AG04450 (cell line): ENCODE measurements around a stretch of chr1.

DNA sequence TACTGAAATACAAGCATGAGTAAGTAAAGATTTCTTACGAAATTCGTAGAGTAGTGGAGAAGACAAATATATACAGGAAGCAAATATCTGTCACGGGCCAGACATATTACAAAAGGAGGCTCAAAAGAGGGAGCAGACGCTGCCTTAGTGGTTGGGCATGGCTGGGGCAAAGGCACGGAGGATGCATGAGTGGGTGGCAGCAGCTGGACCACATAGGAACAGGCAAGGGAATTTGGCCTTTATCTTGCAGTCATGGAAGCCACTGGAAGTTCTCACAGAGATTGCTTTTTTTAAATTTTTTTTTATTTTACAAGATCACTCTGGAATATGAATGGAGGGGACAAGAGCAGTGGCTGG is 6.7 kb downstream of the NCF2 start:
- CAGE, long polyA plus RNA: no peak
- RRBS: no CpG with 5 or more reads among the region's 5 CpGs

GRCh38 chr1:183593343-183593936 is 3.2 kb upstream of the NCF2 start:
- CAGE, long polyA plus RNA: no peak
- RRBS: no CpG with 5 or more reads among the region's 6 CpGs

GRCh38 chr1:183604176-183604847 is 14.1 kb upstream of the NCF2 start:
- CAGE, long polyA plus RNA: no peak
- RRBS: no CpG with 5 or more reads among the region's 9 CpGs

DNA sequence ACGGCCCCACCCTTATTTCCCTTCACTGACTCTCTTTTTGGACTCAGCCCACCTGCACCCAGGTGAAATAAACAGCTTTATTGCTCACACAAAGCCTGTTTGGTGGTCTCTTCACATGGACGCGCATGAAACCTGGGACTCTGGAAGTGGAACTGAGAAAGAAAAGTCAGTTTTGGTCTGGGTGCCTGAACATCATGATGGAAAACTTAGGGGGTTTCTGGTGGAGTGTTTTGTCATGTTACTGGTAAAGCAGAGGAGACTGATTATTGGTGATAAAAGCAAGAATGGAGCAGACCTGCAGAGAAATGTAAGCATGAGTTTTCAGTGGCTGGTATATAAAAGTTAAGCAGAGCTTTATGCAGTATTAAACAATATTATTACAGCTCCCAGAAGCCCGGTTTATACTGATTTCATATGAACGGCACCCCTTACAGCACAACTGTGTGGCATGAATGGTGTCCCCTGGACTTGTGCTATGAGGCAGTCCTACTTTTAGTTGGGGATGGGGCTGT is 16.3 kb downstream of the ARPC5 start:
- CAGE, long polyA plus RNA: no peak
- RRBS: no CpG with 5 or more reads among the region's 5 CpGs

GRCh38 chr1:183634474-183634871 is 1.1 kb downstream of the ARPC5 start:
- CAGE, long polyA plus RNA: no peak
- RRBS: no CpG with 5 or more reads among the region's 6 CpGs

DNA sequence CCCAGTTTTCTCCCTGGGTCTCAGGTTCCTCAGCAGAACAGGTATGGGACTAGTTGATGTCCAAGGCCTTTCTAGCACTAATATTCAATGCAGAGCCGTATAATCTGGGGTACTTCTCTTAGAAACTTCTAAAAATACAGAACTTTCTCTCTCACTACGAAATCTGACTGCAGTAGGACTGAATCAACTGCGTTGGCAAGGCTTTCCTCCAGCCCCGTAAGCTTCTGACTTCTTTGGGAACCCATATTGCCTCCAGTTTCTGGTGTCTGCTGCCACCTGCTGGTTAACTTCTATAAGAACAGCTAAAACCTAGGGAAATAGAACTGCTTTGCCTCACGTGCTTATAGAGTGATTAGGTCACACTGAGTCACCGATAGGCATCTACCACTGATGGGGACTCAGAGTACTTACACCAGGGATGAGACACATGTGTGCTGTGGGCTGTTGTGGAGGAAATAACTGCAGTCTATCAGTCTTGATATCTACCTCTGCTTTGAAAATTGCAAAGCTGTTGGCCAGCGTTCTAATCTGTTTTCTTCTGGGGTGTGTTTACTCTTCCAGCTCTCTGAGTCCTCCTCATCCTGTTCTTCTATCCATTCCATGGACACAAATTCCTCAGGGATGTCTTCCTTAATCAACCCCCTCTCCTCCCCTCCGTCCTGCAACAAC is 111.1 kb downstream of the RGL1 start:
- CAGE, long polyA plus RNA: no peak
- RRBS: no CpG with 5 or more reads among the region's 8 CpGs

- CAGE, long polyA plus RNA: no peak
- RRBS: no CpG with 5 or more reads among the region's 3 CpGs
Observed at GRCh38 chr1:184283925-184284629, 102.8 kb upstream of the C1orf21 start.

DNA sequence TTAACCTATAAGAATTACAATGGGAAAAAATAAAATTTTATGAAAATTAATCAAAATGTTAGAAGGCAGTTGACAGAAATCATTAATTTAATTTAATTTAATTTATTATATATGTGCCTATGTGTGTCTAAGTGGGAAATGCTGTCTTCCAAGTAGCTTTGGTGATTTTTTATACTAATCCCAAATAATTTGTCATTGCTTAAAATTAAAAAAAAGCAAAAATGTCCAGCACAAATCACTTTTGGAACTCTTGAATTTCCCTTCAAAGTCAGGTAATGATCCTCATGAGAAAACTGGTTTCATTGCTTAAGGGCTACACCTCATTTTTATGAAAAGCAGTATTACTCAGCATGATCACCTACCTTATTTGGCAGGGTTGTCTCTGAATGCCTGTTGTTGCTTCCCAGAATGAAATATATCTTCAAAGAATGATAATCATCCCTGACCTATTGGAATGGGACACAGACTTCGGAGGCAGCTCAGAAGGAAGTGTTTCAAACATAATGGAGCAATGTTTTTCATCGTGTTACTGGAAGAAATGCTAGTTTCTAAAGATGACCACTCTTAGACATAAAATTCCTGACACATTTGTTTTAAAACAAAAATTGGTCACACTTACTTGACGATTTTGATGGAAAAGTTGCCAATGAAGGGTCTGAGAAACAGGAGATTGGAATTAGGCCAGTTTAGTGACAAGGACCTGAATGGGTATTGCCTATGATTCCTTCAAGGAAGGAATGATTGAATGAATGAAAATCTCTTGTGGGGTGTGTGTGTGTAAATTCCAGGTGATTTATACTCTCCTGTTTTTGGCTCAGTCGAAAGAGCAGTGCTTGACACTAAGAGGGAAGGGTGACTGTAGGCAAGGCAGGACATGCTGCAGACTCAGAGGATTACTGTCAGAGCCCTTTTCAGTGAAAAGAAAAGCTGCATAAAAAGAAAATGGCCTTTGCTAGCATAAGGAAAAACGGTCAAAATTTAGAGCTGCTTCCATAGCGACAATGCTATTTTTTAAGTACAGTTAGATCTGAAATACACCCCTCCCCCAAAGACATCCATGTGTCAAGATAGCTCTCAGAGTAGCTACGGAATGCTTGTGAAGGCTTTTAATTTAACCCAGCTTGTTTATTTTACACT is 29.9 kb downstream of the C1orf21 start:
- CAGE, long polyA plus RNA: no peak
- RRBS: no CpG with 5 or more reads among the region's 7 CpGs

GRCh38 chr1:184492043-184492547 is 105.3 kb downstream of the C1orf21 start:
- CAGE, long polyA plus RNA: no peak
- RRBS: no CpG with 5 or more reads among the region's 1 CpG

- CAGE, long polyA plus RNA: no peak
- RRBS: no CpG with 5 or more reads among the region's 6 CpGs
Observed at GRCh38 chr1:184555502-184556196, 168.8 kb downstream of the C1orf21 start.

- CAGE, long polyA plus RNA: no peak
- RRBS: no CpG with 5 or more reads among the region's 10 CpGs
Observed at GRCh38 chr1:184626503-184627394, 127.9 kb downstream of the EDEM3 start.

GRCh38 chr1:184635194-184636032 is 119.2 kb downstream of the EDEM3 start:
- CAGE, long polyA plus RNA: no peak
- RRBS: no CpG with 5 or more reads among the region's 9 CpGs

DNA sequence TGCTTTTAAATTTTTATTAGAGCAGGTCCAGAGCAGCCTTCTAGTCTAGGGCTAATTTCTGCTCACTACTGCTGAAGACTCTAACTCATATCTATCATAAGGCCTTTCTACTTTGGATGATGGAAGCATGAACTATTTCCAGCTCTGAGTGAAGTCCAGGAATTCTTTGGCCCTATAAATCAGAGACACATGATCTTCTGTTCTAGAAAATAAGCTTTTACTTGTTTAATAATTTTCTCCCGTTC is 14.7 kb downstream of the NIBAN1 start:
- CAGE, long polyA plus RNA: no peak
- RRBS: no CpG with 5 or more reads among the region's 1 CpG

GRCh38 chr1:185293312-185294525 is 23.3 kb downstream of the IVNS1ABP start:
- CAGE, long polyA plus RNA: no peak
- RRBS: no CpG with 5 or more reads among the region's 3 CpGs

DNA sequence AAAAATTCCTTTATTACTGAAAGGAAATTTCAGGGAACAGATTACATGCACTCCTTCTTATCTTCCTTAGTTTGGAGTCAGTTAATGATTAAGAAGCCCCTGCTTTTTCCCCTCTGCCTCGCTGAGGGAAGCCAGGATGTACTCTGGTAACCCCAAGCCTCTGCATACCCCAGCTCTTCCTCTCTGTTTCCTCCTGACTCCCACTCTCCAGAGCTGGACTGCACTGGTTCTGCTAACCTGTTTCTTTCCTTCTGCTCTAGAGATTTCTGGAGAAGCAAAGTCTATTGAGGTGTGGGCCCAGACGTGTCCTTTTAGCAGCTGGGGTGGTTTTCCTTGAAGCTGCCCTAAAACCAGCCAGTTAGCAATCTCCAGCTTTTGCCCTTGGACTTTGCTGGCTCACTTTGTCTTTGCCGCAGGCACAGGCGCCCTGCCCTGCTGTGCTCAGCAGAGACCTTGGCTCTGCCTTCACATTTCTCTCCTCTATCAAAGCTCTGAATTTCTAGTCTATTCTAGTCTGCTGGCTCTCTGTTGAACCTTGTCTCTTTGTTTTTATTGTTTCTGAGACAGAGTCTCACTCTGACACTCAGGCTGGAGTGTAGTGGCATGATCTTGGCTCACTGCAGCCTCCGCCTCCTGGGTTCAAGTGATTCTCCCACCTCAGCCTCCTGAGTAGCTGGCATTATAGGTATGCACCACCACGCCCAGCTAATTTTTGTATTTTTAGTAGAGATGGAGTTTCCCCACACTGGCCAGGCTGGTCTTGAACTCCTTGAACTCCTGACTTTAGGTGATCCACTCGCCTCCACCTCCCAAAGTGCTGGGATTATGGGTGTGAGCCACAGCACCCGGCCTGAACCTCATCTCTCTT is 171.9 kb upstream of the IVNS1ABP start:
- CAGE, long polyA plus RNA: no peak
- RRBS: no CpG with 5 or more reads among the region's 8 CpGs

GRCh38 chr1:185679366-185679543 is 54.9 kb upstream of the HMCN1 start:
- CAGE, long polyA plus RNA: no peak
- RRBS: no CpG with 5 or more reads among the region's 1 CpG

GRCh38 chr1:185694038-185694637 is 40.1 kb upstream of the HMCN1 start:
- CAGE, long polyA plus RNA: no peak
- RRBS: no CpG with 5 or more reads among the region's 9 CpGs

DNA sequence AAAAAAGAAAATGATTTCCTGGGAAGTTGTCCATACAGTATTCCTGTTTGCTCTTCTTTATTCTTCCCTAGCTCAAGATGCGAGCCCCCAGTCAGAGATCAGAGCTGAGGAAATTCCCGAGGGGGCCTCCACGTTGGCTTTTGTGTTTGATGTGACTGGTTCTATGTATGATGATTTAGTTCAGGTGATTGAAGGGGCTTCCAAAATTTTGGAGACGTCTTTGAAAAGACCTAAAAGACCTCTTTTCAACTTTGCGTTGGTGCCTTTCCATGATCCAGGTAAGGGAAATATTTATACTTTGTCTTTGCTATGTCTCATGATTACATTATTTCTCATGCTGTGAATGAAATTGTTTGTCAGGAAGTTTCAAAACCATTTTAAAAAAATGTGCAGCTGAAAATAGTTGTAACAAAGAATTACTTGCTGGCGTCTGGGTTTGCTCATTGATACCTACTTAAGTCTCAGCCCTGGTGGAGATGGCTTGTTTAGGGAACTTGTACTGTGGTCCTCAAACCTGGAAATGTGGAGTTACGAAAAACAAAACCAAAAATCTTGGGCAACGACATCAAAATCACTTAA is 668 bp downstream of the HMCN1 start:
- CAGE, long polyA plus RNA: no peak
- RRBS: no CpG with 5 or more reads among the region's 8 CpGs

- CAGE, long polyA plus RNA: no peak
- RRBS: no CpG with 5 or more reads among the region's 4 CpGs
Observed at GRCh38 chr1:185741206-185742001, 7.2 kb downstream of the HMCN1 start.

DNA sequence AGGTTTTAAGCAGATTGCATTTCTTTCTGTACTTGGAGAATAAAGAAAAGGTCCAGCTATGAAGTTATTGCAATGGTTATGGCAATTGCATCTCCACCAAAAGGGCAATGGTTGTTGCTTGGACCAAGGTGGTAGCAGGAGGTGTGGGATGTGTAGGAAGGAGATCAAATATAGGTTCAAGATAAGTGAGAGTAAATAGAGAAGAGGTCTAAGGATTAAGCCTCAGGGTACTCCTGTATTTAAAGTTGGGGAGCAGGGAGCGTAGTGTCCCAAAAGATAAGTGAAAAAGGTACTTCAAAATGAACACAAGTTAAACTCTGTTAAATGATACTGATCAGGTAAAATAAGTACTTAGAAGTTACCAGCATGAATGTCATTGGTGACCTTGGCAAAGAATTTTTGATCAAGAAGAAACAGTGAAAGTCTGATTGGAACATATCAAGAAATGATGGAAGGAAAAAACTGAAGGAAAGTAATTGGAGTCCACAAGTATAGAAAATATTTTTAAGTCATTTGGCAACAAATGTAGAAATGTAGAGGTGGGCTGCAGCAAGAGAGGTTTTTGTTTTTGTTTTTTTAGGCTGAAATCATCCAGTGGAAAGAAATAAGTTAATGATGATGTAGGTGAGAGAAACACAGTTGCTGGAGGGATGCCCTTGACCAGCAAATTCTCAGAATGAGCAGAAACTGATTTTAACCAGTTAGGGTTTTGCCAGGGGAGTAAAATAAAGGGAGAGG is 223.0 kb upstream of the PRG4 start:
- CAGE, long polyA plus RNA: no peak
- RRBS: no CpG with 5 or more reads among the region's 1 CpG